Cerebellum (tissue), 5 donors: ENCODE data around the gene FAT1.

DNA sequence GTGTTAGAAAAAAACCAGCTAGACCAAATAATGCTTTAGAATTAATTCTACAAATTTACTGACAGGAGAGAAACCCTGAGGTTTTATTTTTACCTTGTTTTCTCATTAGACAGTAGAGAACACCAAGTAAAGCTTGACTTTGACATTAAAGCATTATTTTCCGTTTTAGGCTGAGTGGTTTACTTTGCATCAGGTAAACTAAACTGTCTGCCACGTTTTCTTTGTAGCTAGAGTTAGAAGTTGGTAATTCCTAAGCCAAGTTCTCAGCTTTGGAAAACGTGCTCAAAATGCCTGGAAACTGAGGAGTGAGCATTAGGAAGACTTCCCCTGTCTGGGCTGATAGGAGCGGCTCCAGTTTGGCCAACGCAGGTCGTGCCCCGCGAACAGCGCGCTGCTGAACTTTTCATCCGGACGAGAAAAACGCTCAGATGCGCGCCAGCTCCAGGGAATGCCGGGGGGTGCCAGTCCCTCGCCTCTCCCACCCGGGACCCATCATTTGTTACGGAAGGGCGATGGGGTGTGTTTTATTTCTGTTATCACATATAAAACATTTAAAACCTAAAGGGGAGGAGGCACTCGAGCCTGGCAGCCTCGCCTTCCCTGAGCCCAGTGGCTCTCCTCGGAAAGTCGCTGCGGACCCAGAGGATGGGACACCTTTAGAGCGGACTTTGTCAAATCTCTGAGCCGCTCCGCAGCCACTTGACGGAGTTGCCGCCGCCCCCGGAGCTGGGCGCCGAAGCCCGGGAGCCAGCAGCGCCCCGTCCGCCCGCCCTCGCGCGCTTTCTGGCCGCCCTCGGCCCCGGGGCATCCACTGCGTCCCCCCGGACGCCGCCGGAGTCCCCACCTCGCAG lies 616 bp downstream of the PDLIM3 start:
- PRO-cap, 3 experiments = no peak in any of the 3 experiments
- RAMPAGE, long total RNA = no peak

DNA sequence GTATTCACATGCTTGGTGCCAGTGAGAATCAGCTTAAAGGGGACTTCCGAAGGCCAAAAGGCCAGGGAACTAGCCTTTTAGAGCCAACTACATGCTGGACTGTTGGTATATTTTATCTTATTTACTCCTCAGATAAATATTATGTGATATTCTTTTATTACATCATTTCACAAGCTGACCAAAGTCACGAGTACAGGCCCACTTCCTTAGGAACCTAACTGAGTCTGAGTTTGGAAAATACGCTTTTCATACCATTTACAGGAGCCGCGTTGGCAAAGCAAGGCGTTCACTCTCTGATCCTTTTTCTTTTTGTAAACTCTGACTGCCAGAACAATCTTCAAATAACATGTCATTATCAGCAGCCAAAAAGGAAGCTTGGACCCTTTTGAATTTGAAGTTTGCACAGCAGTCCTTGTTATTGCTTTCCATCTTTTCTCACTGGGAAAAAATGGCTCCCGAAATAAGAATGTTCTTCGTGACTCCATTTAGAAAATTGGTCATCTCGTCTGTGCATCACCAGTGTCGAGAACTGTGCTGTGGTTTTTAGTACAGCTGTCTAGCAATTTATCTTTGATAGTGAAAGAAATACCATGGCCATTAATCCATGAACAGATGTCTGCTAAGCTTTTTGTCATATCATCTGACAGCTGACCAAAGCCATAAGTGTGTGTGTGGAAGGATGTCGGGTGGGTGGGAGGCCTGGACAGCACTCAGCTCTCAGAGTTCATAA lies 41.3 kb upstream of the PDLIM3 start:
- PRO-cap, 3 experiments = no peak in any of the 3 experiments
- RAMPAGE, long total RNA = no peak

GRCh38 chr4:185719134-185719600 lies 92.8 kb downstream of the SORBS2 start:
- PRO-cap, 3 experiments = no peak in any of the 3 experiments
- RAMPAGE, long total RNA = no peak

- PRO-cap, 3 experiments = no peak in any of the 3 experiments
- RAMPAGE, long total RNA = no peak
Observed at GRCh38 chr4:185726934-185727490, 85.0 kb downstream of the SORBS2 start.

DNA sequence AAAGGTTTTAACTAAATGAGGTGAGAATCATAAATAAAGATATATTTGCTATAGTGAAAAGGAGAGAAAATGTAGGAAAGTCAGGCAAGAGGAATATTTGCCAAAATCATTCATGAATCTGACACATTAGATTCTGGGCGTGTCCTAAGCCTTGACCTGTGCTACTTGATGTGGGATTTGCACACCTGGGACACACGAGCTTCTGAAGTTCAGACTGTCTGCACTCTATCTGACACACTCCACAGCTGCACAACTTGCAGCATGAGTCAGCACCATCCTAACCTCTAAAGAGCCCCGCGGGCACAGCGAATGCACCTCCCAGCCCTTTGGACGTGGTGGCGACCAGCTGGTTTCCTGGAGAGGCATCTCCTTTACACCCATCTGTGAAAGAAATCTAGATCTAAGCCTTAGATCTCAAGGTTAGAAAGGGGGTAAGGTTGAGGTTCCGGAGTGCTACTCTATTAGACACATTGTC lies 69.3 kb downstream of the SORBS2 start:
- PRO-cap, 3 experiments = no peak in any of the 3 experiments
- RAMPAGE, long total RNA = no peak

DNA sequence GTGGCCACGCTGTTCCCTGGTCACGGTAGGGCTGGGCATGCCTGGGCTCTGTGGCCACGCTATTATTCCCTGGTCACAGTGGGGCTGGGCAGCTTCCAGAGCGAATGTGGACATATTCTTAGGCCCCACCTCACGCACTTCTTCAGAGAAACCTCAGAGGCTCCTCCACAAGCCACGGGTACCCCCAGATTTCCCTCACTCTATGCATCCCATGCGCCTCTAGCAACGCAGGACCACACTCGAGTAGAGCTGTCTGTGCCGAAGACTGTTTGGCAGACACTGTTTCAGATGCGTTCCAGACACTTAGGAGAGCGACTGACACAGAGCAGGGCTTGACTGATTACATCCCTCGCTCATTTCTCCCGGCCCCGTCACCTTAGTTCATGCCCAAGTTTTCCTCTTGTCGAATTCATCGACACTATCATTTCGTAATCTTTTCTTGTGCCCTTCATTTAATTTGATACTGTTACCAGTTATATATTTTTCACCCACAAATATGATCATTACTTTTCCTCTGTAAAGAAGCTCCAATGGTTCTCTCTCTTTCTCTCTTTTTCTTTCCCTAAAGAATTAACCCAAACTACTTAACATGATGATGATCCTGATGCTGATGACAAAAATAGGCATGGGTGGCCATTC lies 15.0 kb downstream of the SORBS2 start:
- PRO-cap, 3 experiments = no peak in any of the 3 experiments
- RAMPAGE, long total RNA = no peak

DNA sequence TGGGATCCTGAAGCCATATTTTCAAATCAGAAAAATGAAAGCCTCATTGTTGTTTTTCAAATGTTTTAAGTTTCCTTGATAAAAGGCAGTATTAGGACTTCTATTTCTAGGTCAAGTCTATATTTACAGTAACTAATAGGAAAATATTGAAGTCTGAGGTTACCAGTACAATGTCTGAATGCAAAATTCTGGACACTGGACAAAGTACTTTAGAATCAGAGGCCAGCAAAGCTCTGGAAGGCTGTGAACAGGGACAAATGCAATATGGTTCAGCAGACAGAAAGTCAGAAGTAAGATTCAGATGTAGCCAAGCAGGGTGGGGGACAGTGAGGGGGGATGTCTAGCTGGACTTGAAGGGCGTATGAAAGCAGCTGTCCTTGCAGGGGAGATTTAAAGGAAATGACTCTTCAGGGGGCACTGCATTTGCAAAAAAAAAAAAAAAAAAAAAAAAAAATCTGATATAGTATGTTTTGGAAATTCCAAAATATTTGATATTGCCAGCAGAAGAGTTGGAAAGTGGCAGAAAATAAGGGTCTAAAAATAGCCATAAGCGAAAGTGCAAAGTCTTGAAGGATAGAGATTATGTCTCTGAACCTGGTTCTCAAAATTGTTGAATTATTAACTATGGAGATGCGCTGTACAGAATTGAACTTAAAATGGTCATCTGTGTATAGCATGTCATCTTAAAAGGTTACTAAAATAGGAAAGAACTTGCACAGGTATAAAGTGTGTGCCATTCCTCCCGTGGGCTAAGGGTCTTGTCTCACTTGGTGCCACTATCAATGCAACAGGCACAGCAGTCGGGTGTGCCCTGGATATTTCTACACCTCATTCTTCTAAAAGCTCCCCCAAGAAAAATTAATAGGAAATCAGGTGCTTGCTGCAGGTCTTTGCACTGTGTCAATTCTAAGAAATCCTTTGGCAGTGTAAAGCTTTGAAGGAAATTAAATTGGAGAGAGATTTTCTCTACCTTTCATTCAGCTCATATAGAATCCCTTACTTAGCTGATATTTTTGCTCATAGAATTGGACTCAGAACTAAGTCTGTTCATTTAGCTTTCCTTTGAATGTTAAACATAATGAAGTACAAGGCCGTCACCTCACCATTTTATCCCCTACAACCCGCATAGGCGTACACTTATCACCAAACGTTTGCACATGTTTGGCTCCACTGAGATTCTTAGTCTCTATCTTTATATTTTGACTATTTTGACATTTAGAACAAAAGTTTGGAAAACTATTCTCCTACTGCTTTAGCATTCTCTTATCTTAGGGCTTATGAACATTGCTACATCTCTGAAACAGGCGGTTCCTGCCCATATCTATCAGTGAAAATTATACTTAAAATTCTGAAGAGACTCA lies 2.5 kb downstream of the SORBS2 start:
- PRO-cap, 3 experiments = no peak in any of the 3 experiments
- RAMPAGE, long total RNA = no peak

- PRO-cap, 3 experiments = no peak in any of the 3 experiments
- RAMPAGE, long total RNA = no peak
Observed at GRCh38 chr4:185813577-185814395, 1.8 kb upstream of the SORBS2 start.

DNA sequence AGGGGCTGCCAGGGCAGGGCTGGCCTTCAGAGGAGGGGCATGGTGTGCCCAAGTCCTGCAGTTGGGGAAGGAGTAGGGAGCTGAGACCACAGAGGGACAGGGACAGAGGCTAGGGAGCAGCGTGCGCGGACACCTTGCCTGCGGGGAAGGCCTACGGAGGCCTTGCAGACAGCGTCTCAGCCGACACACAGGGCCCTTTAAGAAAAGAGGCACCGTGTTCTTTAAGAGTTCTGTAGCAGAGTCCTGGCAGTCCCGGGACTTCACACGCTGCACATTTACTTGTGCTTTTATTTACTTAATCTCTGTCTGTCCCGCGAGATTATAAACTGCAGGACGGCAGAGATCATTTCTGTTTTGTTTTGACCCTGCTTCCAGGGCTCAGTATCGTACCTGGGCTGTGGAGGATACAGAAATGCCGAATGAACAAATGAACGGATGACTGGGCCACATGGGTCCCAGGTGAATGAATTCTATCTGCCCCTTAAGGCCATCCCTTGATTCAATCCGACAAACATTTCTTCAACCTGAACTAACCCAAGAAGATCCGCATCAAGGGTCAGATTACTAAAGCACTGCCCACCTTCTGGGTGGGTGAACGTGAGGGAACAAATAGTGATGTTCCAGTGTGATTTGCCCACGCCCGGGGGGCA lies 8.6 kb upstream of the SORBS2 start:
- PRO-cap, 3 experiments = no peak in any of the 3 experiments
- RAMPAGE, long total RNA = no peak

DNA sequence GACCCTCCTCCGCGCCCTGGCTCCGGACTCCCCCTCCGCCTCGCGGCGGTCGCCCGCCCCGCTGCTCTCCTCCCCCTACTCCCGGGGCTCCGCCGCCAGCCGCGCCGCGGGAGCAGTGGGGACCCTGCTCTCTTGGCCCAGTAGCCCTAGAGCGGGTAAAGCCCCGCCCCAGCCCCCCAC lies 36.2 kb downstream of the TLR3 start:
- PRO-cap, 3 experiments = no peak in any of the 3 experiments
- RAMPAGE, long total RNA = no peak

DNA sequence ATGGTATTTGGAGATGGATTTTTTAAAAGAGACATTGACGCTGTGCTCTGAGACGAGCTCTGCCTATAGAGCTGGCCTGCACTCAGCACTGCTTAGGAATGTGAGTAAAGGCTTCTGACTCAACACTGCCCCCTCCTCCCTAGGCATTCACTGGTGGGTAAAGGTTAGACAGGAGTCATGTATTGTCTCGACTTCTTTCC lies 58.5 kb upstream of the CYP4V2 start:
- PRO-cap, 3 experiments = no peak in any of the 3 experiments
- RAMPAGE, long total RNA = no peak

DNA sequence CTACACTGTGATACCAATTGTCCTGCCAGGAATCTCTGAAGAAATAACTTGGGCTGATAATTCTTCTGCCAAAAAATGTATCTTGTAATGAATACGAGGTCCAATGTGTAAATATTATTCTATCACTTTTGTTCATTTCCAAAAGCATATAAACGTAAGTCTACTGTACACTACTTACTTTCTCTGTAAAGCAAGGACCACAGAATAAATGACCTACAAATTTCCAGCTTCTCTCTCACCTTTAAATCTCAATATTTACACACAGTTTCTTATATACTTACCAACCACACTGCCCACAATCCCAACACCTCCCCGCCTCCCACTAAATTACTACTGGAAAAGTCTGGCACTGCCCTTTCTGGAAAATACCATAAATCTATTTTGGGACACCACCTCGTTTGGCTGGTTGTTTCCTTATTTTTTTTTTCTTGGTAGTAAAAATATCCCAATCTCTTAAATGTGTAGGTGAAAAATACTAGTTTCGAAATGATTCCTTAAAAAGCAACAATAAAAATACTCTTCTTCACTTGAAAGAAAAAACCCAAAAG lies 19.6 kb downstream of the FAT1 start:
- PRO-cap, 3 experiments = no peak in any of the 3 experiments
- RAMPAGE, long total RNA = no peak

- PRO-cap, 3 experiments = peak in 3 of 3 experiments; most common plus-strand start chr4:186723937 (in 3); most common minus-strand start chr4:186723786 (in 1)
- RAMPAGE, long total RNA = no peak
Observed at GRCh38 chr4:186723457-186724512, at the start of gene FAT1. Gene FAT1, minus strand, starts transcription at chr4:186723856.

DNA sequence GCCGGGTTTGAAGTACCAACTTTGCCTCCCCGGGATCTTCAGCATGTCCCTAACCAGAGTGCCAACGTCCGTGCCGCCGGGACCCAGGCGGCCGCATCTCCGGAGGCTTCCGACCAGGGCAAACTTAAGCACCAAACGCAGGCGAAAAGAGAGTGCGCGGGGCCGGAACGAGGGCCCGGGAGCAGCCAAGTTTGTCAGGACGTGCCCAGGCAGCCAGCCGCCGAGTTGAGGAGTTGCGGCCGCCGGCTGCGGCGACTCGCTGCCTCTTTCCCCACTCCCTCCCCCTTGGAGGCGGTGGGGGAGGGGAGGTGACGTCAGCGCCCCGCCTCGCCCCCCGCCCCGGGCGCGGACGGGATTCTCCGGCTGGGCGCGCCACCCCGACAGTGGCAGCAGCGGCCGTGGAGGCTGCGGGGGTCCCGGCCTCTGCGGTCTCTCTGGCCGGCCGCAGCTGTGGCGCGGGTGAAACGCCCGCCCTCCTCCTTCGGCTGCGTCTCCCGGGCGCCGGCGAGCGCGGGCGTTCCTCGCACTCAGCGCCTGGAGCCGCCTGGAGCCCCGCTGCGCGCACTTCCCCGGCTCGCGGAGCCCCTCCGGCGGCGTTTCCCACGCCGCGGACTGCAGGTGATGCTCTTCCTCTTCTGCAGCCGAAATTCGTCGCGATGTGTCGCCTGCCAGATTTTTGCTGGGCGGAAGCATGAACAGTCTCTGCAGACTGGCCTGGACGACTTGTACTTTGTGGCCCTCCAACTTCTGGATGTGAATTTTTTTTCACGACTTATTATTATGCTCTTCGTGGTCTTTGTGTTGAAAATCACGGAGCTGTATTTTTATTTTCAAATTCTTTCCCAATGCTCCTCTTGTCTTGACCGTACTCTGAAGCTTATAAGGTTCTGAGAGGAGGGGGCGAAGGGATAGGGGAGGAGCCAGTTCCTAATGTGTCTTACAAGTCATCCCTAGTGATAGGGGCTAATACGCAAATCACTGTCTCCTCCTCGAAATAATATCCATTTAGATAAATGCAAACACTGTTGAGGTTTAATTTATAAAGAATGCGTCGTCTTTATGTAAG lies 3.1 kb upstream of the FAT1 start:
- PRO-cap, 3 experiments = peak in 3 of 3 experiments; most common plus-strand start position 383 of the sequence (in 2); most common minus-strand start position 287 of the sequence (in 2)
- RAMPAGE, long total RNA = no peak

DNA sequence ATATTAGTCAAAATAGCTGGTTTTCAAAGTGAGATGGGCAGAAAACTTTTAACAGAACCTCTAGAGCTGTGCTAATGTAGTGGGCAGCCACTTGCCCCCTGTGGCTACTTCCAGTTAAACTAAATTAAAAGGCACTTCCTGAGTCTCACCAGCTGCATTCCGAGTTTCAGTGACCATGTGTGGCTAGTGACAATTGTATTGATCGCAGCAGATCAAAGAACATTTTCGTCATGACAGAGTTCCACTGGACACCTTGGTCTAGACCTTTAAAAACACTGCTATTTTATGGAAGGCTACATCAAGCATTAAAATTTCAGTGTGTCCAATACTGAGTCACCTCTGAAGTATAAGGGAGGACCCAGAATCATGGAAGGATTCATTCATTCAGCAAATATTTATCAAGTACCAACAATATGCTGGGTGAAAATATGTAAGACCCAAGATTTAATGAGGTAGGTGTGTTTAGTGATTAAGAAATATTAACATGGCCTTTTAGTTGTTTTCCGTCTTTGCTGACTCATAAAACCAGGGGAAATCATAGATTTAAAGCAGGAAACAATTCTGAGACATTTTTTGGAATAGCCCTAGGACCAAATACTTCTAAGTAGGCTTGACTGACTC lies 5.1 kb upstream of the FAT1 start:
- PRO-cap, 3 experiments = no peak in any of the 3 experiments
- RAMPAGE, long total RNA = no peak

- PRO-cap, 3 experiments = no peak in any of the 3 experiments
- RAMPAGE, long total RNA = no peak
Observed at GRCh38 chr4:186765564-186766671, 42.3 kb upstream of the FAT1 start.

DNA sequence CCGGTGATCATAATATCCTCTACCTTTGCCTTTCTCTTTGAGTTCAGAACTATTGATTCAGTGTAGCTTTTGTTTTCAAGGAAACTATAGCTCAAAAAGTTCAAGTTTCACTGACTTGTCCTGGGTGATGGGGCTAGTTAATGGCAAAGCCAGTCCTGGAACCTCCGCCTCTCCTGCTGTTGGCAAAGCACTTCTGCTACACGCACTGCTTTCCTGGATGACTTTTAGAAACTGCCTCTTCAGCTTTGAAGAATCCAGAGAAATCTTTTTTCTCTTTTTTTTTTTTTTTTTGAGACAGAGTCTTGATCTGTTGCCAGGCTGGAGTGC lies 177.4 kb upstream of the FAT1 start:
- PRO-cap, 3 experiments = no peak in any of the 3 experiments
- RAMPAGE, long total RNA = no peak

GRCh38 chr4:187995878-187996335 lies 336 bp downstream of the ZFP42 start:
- PRO-cap, 3 experiments = no peak in any of the 3 experiments
- RAMPAGE, long total RNA = no peak

DNA sequence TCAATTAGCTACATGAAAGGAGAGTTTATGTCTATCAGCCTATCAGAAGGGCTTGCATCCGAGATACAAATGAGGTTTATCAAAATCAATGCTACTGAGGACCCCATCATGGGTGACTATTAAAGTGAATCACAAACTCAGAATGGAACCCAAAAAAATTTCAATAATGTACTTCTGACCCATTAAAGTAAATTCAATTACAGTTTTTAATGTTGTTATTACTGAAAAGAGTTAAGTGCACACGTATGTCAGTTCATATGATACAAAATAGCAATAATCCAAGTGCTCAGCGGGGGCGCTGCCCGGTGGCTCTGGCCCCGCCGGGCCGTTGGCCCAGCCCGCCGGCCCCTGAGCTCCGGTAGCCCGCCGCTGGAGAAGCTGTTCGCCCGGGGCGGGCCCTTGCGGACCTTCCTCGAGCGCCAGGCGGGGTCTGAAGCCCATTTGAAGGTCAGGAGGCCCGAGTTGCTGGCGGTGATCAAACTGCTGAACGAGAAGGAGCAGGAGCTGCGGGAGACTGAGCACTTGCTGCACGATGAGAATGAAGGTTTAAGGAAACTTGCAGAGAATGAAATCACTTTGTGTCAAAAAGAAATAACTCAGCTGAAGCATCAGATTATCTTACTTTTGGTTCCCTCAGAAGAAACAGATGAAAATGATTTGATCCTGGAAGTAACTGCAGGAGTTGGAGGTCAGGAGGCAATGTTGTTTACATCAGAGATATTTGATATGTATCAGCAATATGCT lies 599.0 kb downstream of the TRIML1 start:
- PRO-cap, 3 experiments = no peak in any of the 3 experiments
- RAMPAGE, long total RNA = no peak

GRCh38 chr4:189810074-189810734 lies 130.5 kb upstream of the FRG1 start:
- PRO-cap, 3 experiments = no peak in any of the 3 experiments
- RAMPAGE, long total RNA = no peak